HL-60 (cell line): ENCODE measurements around a stretch of chr1.

- RRBS, result no CpG with 5 or more reads among the region's 5 CpGs
Observed at GRCh38 chr1:92841428-92842357, 9.9 kb downstream of the RPL5 start.

DNA sequence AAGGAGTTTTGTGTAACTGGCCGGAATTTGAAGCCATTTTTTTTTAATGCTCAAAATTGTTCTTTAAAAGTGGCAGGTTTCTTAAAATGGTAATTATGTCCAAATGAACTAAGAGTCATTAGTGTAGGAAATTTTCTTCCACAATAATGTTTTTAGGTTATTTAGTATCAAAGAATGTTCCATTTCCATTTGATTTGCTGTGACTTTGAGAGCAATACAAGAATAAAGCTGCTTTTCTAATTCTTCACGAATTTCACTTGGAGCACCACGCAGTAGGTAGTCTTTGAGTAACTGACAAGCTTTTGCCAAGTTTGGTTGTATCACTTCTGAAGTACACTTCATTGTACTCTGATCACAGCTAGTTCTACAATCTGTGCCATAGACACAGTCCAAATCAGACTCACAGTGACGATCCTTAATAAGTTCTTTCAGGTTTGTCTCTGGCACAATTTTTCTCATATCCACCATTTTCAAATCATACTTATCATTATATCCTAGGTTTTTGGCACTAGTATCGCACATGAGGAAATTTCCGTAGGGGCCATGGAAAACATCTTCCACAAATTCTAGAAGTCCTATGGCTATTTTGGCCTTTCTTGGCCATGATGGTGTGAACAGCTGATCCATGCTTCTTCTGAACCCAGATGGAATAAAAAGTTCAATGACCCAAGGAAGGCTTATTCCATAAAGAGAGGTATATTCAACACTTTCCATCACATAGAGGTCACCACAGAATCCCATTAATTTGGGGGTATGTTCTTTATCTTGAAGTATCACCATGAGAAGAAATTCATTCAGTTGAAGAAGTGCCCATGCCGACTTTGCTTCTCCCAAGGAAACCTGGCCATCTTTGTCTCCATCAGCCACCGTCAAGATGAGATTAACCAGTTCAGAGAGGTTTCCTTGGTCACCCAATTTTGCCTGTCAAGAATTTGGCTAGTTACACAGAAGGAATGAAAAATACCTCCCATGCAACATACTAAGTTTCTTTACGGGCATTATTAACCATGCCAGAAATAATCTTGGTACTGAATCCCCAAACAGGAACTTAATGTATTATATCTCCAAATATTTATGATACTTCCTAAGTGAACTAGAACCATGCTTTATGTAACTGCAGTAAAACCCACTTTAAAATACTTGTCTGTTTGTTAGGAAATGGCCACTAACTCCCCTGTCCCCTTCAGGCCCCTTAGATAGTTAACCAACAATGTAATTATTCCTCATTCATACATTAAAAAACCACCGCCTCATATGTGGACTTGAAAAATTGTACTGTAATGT is 11.9 kb downstream of the RPL5 start:
- RRBS, result no CpG with 5 or more reads among the region's 10 CpGs

GRCh38 chr1:92923684-92924193 is 37.5 kb downstream of the DIPK1A start:
- RRBS, result no CpG with 5 or more reads among the region's 4 CpGs

DNA sequence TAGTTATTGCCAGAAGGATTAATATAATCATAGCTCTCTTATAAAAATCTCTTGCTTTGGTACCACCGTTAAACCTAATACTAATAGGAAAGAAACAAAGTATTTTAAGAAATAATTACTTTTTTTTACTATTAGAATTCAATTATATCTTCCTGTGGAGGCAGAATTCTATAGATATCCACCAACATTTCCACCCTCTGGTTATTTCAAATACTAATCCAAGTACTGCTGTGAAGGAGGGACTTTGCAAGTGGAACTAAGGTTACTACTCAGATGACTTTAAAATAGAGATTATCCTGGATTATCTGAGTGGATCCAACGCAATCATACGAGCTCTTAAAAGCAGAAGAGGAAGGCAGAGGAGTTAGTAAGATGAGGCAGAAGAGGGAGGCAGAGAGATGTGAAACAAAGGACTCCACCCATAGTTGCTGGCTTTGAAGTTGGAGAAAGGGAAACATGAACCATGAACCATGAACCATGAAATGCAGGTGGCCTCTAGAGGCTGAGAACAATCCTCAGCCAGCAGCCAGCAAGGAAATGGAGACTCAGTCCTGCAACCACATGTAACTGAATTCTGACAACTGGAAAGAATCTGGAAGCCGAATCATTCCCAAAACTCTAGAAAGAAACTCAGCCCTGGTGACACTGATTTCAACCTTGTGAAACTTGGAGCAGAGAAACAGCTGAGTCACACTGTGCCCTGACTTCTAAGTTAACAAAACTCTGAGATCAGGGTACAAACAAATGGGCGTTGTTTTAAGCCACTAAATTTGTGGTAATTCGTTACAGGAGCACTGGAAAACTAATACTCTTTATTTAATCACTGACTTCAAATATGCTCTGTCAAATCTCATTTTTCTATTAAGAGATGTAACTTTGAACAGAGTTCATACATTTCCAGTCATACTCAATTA is 10.2 kb downstream of the DIPK1A start:
- RRBS, result no CpG with 5 or more reads among the region's 6 CpGs

DNA sequence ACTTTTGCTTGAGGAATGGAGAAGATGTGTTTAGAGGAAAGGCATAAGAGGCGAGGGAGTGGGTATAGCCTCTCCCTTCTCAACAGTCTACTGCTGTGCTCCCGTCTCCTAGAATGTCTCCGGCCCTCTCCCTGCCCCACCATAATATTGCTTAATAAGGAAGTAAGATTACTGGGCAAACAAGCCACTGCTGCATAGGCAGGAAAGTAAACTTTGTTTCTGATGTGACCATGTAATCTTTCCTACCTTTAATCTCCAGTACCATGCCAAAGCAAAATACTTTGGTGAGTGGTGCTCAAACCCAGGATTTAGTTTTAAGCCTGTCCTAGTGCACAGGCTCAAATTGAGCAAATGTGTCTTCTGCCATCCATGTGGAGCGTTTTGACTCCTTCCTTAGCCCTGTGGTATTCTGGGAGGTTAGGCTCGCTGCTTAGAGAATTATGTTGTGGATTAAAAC is 34.2 kb upstream of the DIPK1A start:
- RRBS, result no CpG with 5 or more reads among the region's 5 CpGs

- RRBS, result no CpG with 5 or more reads among the region's 4 CpGs
Observed at GRCh38 chr1:93110138-93110710, 31.1 kb downstream of the MTF2 start.

GRCh38 chr1:93277468-93277667 is 68.3 kb upstream of the DR1 start:
- RRBS, result no CpG with 5 or more reads among the region's 2 CpGs

GRCh38 chr1:93447537-93447807 is 446 bp upstream of the FNBP1L start:
- RRBS, result no CpG with 5 or more reads among the region's 5 CpGs

DNA sequence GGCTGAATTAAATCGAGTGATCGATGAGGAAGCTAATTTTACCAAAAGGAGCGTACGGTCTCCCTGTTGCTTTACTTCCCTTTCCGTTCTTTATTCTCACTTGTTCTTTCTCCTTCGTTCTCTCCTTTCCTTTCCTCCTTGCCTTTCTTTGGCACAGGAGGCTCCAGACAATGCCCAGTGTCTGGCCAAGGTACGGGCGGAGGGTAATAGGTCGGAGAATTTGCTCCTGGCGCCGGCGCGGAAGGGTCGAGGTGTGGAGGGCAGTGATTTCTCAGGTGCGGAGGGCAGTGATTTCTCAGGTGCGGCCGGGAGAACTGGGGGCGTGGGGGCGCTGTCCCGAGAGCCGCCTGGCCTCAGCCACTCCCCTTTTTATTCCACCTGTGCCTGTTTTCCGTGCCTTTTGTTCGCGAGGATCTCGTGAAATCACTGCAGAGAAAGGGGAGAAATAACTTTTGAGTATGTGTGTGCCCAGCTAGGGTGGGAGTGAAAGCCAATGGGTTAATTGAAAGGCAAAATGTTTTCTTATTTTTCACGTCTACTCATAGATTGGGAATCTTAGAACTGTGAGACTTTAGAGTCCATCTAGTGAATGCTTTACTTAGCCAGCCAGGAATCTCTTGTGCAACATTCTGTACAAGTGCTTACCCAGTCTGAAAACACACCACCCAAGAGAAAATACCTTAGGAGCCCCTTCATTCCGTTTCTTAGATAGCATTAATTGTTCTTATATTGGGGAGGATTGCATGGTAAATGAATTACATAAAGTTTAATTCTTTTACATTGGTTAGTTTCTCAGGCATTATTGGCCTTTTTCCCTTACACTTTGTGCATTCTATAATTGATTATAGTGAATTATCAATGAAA is 1.3 kb downstream of the FNBP1L start:
- RRBS, result 8% methylated on average over 7 of the region's 27 CpGs

GRCh38 chr1:93579484-93580212 is 102.0 kb downstream of the BCAR3 start:
- RRBS, result no CpG with 5 or more reads among the region's 9 CpGs

GRCh38 chr1:93703984-93704378 is 22.3 kb upstream of the BCAR3 start:
- RRBS, result no CpG with 5 or more reads among the region's 1 CpG

DNA sequence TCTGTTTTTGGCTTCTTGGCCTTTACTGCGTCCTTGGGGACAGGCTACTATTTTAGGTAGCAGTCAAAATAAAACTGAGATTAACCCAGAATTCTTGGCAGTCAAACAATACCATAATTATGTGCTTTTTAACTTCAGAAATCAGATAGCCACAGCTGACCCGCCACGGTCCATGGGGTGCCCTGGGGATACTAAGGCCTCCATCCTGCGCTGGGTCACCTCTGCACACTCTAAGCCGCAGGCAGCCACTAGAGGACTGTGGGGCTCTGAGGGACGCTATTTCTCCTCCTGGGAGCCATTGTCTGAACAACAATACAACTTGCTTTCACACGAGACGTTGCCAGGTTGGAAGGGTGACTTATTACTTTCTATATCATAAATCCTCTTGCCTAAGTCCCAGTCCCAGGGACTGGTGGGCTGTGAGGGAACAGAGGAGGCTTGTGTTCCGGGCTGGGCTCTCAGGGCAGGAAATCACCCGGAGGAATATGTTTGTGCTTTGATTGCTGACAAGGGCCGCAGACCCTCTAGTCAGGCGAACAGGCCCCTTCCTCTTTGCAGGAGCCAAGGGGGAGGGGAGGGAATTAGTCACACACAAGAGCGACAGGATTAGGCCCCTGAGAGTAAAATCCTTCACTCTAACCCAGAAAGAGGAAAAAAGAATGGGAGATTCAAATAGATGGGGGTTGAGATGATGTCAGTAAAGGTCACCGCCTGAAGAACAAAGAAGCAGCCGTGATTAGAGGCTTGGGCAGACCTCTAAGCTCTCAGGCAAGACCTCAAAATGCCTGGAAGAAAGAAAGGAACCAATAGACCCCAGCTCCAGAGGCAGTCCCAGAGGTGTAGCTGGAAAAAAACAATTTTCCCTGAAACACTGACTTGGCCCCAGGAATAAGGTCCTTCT is 40.9 kb upstream of the BCAR3 start:
- RRBS, result no CpG with 5 or more reads among the region's 15 CpGs

GRCh38 chr1:93816740-93817271 is 62.2 kb downstream of the DNTTIP2 start:
- RRBS, result no CpG with 5 or more reads among the region's 1 CpG

DNA sequence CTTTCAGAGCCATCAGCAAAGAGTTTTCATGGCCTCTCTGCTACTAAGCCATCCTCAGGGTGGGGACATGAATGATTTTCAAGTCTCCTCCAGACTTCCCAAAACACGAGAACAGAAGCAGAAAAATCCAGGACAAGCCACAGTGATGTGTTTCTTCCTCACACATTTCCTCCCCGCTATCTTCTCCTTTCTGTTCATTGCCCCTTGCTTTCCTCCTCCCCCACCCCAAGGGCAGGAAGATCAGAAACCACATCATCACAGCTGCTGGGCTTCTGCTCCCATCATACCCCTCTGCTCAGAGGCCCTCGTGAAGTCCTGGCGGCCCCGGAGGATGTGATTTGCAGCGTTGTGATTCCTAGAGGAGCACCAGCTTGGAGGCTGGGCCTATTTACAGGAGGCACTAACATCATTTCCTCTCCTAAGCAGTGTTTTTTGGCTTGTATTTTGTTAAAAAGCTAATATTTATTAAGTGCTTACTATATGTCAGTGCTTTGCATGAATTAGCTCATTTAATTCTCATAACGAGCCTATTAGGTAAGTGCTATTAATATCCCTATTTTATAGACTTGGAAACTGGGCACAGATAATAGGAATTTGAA is 47.8 kb downstream of the ABCA4 start:
- RRBS, result no CpG with 5 or more reads among the region's 7 CpGs

DNA sequence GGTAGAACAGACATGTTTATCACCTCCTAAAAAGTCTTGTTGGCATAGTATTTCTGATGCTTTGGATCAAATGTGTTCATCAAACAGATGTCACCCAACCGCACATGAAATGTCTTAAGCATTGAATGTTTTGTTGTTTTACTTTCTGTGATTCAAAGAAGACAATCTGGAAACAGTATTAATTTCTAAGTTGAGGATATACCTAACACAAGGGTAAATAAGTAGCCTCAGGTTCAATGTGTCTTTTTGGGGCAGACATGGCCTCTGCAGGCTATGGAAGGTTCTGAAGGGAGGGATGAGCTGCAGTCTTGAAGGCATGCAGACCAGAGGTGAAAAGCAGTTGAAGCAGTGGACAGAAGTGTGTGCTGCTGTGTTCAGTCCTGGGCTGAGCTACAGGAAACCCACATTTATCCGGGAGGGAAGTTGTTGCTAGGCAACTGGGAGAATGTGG is 29.0 kb downstream of the ABCA4 start:
- RRBS, result no CpG with 5 or more reads among the region's 2 CpGs

GRCh38 chr1:94235624-94236154 is 1.7 kb downstream of the ARHGAP29 start:
- RRBS, result no CpG with 5 or more reads among the region's 6 CpGs

DNA sequence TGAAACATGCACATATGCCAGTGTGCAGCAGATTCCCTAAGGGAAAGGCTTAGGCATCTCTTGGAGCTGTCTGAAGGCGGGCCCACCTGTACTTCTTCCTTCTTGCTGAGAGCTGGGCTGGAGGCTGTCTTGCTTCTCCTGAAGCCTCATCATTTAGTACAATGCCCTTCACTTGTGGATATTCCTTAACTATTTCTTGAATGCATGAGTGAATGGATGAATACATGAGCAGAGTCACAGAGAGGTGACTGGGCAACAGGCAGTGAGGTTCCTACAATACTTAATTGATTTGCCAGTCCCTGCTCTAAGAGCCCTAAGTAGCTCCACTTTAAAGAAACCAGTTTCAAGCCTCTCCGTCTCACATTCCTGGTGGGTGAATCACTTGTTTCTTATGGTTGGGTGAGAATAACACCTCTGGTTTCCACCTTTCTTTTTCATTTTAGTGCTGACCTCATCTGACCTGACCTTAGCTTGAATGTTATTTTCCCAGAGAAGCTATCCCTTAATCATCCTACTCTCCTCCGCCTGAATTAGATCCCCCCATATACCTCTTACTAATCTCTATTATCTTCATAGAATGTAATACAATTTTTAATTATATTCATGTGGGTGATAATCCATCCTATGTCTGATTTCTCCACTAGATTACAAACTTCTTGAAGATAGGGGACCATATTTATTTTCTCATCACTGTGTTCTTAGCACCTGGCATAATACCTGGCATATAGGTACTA is 62.8 kb upstream of the ARHGAP29 start:
- RRBS, result no CpG with 5 or more reads among the region's 3 CpGs

DNA sequence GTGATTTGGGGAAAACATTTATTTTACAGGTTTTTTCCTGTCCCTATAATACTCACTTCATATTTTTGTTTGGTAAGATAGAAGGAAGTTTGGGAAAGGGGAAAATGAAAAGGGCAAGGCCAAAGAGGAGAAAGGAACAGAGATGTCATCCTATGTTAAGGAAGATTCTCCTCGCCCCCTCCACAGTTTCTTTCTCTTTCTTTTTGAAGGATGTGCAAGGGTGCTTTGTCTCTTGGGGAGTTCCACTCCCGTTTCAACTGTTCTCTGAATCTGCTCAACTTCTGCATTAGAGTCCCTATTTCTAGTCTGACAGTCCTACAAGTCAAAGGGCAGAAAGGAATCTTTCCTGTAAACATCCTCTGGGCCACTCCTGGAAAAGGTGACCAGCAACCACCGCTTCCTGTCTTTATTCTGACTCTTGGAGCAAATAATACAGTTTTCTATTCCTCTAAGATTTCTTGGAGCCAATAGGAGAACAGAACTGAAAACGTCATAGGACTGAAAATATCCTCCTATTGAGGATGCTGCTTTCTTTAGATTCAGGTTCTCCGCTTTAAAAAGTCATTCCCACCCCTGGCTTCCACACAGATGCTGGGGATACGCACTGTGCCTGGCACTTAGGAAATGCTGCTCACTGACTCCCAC is 81.8 kb upstream of the ARHGAP29 start:
- RRBS, result no CpG with 5 or more reads among the region's 6 CpGs

- RRBS, result no CpG with 5 or more reads among the region's 1 CpG
Observed at GRCh38 chr1:94350427-94350947, 67.7 kb upstream of the ABCD3 start.

GRCh38 chr1:94418585-94419442 is 625 bp downstream of the ABCD3 start:
- RRBS, result 4% methylated on average over 12 of the region's 57 CpGs